ENCODE results near the genes LSM4 and REX1BD.

DNA sequence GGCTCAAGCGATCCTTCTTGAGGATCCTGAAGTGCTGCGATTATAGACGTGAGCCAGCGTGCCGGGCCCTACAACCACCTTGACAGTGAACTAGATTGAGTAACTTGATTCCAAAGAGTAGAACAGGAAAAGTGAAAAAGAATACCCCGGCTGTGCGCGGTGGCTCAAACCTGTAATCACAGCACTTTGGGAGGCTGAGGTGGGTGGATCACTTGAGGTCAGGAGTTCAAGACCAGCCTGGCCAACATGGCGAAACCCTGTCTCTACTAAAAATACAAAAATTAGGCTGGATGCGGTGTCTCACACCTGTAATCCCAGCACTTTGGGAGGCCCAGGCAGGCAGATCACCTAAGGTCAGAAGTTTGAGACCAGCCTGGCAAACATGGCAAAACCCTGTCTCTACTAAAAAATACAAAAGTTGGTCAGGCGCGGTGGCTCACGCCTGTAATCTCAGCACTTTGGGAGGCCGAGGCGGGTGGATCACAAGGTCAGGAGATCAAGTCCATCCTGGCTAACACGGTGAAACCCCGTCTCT, 5.6 kb downstream of the IFI30 start:
- PRO-cap = no peak

GRCh38 chr19:18182891-18183366, 9.3 kb downstream of the IFI30 start:
- PRO-cap = no peak

DNA sequence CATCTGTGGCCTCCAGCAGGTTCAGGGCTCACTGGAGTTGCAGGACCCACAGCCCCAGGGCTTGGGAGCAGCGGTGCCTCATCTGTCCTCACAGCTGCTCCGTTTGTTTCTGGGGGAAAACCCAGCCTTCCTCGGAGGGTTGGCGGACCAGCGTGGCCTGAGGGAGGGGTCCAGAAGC, 19.4 kb downstream of the IQCN start:
- PRO-cap = no peak

- PRO-cap = no peak
Observed at GRCh38 chr19:18269207-18269943, 4.9 kb downstream of the IQCN start.

DNA sequence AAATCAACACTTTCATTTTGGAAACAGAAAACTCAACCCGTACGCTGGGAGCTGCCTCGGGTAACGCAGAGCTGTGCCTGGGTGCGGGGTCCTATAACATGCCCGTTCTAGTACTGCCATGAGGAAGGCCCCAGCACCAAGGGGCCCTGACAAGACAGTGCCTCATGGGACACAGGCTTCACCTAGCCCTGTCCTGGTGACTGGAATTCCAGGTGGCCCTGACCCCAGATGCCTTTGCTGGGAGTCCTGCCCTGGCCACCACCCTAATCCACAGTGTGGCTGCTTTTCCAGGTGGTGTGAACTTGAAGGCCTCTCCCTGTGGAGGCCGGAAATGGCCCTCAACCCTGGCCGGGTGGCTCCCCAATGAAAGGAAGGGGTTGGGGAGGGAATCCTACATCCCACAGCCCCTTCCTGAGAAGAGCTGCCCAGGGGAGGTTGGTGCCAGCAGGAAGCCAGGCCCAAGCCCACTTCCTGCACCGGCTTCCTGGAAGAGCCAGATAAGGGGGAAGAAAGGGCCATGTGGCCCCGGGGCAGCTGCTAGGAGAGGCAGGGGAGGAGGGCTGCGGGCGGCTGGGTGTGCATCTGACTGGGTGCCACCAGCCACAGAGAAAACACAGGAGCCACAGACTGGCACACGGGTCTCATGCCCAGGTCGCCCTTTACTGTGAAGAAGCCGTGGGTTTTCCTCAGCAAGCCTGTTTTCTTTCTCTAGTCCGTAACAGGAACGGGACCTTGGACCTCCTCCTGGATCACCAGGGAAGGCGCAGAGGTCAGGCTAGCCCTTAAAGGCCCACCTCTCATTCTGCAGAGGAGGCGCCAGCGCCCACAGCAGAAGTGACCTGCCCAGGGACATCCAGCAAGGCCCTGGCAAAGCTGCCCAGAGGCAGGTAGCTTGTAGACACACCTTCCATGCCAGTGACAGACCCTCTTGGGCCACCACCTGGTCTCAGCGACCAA, 4.7 kb downstream of the LSM4 start:
- PRO-cap = no peak

DNA sequence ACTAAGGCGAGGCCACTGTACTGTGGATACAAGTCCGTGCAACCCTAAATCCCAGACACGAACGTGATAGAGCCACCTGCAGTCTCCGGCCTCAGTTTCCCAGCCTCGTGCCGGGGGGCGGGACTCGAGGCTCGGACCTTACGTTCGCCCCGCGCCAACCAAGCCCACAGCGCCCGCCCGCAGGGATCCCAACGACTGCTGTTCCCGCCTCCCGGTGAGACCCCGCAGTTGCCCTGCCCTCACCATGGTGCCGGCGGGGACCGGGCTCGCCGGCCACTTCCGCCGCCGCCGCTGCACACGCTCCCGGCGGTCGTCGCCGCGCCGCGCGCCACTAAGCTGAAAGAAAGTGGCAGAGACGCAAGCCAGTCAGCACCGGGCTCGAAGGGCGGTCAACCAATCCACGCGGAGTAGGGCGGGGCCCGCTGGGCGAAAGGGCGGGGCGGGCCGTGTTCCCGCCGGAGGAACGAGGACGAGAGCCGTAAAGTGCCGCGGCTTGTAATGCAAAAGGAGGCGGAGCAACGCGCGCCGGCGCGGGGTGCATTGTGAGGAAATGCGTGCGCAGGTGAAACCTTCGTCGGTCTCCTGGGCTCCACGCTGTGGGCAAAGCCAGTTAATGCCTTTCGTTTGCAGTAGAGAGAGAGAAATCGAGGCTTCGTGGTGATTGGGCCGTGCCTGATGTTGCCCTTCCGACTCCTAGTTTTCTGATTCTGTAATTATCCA, at the start of gene LSM4:
Gene LSM4, minus strand, starts transcription at position 302 of the 720 bp plus-strand sequence.
- PRO-cap = bidirectional peak, plus-strand start at position 540 of the sequence, minus-strand start at position 278 of the sequence

DNA sequence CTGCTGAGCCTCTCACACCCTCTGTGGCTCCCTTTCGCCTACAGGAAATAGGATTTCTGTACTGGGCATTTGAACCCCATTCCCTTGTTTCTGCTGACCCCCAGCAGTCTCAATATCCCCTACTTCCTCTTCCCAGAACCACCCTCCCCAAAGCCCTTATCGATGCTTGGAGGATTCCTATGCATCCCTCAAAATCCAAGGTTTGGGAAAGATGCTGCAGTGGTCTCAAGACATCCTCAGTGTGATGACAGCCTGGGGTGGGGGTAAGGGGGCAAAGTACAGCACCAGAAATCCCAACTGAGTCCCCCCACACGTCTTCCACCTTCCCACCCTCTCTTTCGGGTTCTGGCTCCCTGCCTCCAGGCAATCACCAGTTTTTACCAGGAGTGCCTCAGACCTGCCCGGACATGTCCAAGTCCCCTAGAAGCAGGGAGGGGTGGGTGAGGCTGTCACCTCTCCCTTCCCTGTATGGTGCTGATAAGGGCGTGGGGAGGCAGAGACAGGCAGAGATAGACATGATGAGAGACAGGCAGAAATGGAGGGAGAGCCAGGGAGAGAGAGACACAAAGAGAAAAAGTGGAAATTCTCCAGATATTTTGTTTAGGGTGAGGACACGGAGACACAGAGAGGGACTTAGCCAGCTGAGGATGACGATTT, 12.3 kb upstream of the GDF15 start:
- PRO-cap = no peak

- PRO-cap = bidirectional peak, plus-strand start at chr19:18417799, minus-strand start at chr19:18417646
Observed at GRCh38 chr19:18417272-18418464, 1.5 kb upstream of the SSBP4 start.

GRCh38 chr19:18437781-18438017, 234 bp downstream of the ISYNA1 start:
- PRO-cap = bidirectional peak, plus-strand start at chr19:18437934, minus-strand start at chr19:18437909

DNA sequence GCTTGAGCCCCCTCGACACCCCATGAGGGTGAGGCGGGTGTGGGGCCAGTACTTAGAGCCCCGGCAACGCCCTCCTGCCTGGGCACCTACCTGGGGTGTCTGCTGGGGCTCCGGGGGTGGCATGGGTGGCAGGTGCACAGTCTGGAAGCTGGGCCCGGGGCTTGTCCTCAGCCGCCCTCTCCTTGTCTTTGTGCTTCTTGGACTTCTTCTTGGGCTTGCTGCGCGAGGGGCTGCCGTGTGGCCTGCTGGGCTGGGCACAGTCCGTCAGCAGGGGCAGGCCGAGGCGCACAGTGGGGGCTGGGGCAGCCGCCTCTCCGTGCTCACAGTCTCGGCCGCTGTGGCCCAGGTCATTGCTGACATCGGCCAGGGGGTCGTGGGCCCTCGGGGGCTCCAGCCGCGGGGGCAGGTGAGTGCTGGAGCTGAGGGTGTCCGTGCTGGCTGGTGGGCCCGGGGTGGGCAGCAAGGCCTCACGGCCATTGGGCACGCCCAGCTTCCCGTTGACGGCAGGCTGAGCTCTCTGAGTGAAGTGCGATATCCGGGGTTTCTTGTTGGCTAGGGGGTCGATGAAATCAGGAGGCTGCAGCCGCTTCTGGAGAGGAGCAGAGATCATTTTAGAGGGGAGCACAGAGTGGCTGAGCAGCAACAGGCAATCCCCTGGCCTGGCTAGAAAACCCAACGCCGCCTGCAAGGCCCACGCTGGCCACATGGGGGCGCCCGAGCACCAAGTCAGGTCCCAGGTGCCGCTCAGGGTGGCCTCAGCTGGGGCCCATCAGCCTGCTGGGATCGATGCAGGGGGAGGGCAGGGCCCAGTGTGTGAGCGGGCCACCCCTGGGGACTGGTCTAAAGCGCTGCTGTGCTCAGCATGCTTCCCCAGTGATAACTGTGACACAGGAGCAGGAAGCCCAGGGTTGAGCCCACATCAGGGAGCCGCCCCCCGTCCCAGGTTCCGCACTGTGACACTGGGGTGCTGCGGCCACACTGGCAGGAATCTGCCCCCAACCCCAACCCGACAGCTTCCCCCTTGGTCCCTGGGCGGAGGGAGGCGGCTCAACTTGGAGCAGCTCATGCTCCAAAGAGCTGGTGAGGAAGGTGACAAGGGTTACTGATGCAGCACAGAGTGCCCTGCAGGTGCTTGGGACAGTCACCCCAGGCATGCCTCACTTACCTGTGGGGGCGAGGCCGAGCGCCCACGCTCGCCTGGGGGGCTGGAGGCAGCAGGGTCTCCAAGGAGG, 12.9 kb upstream of the ISYNA1 start:
- PRO-cap = no peak

- PRO-cap = no peak
Observed at GRCh38 chr19:18457980-18458355, 20.0 kb upstream of the ISYNA1 start.

DNA sequence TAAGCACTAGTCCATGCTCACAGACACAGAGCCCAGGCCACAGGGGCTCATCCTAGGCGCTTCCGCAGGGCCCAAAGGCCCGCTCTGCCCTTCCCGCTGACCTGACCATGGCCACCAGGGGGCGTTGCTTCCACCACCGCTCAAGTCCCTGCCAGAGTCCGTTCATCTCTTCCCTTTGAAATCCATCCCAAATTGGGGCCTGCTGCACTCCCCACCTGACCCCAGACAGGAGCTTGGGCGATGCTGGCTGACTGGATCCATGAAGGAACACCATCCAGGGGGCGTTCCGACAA, 31.7 kb upstream of the ISYNA1 start:
- PRO-cap = no peak

DNA sequence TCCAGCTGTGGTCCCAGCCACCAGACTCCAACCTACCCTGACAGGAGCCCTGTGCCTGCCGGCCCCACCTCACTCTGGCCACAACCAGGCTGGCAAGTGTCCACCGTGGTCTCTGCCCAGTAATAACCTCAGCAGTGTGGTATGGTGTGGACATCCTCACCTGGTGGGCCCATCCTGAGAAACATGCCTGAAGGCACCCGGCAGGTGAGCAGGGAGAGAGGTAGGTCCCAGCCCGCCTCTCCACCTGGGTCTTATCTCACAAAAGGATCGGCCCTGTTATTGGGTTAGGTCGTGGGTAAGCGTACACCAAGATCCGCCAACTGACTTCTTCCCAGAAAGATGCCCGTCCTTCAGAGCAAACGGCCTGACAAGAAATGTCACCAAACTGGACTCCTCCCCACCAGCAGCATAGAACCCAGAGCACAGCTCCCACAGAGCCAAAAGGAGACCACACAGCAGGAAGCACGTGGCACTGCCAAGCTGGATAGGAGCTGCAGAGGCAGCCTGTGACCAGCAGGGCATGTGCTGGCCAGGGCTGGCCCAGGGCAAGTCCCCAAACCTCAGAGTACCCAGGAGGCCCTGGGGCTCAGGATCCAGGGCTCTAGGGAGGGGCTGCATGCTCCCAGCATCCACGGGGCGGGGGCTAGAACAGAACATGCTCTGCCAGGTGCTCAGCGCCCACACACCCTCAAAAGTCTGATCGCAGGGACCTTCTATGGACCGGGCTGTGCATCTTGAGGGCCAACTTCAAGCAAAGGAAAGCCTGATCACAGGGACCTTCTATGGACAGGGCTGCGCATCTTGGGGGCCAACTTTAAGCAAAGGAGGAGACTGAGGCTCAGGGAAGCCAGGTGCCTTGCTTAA, 33.7 kb downstream of the ELL start:
- PRO-cap = no peak

DNA sequence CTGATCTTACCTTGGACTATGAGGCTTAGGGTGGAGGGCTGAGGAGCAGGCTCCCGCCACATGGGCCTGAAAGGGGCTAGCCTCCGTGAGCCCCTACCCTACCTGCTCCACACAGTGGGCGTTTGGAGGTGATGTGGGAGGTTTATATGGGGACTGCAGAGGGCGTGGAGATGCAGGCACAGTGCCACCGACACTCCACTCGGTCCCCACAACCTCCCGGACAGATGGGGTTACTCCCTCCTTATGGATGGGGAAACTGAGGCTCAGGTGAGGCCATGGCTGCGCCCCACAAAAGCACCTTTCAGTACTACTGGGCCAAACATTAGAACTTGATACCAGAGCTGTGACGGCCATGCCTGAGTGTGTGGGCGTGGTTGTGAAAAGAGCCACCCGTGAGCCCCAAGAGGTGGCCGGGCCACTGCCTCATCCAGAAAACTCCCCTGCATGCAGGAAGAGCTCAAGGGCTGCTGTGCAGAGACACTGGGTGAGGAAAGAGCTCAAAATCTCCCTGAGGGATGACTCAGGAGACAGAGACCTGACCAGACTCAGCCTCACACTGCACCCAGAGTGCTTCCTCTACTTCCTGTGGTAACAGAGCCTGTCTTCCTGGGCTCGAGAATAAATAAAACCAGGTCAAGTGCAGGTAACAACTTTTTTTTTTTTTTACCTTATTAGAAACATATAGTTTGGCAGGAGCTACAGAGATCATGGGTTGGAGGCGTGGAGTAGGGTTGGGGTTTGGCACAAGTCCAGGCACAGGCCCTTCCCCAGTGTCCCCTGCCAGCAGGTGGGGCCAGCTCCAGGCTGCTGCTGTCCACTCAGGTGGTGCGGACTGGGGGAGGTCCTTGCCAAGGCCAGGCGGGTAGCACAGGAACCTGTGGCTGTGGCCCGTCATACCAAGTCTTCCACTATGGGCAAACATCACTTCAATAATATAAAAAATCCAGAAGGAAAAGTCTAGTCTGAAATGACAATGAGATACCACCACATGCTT, 25.7 kb downstream of the ELL start:
- PRO-cap = no peak

DNA sequence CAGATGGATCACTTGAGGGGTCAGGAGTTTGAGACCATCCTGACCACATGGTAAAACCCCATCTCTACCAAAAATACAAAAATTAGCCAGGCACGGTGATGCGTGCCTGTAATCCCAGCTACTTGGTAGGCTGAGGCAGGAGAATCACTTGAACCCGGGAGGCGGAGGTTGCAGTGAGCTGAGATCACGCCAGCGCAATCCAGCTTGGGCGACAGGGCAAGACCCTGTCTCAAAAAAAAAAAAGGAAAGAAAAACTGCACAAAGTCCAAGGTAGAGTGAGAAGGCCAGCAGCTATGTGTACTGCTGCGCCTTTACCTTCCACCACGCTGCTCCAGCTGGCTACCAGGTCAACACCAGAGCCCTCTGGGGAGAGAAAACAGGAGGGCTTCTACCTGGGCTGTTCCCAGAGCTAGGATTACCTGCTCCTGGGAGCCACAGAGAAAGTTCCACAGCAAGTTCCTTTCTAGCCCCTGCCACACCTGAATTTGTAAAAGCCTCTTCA, 3.3 kb downstream of the ELL start:
- PRO-cap = no peak

GRCh38 chr19:18519769-18520476, 1.9 kb downstream of the ELL start:
- PRO-cap = bidirectional peak, plus-strand start at chr19:18520313, minus-strand start at chr19:18520153

DNA sequence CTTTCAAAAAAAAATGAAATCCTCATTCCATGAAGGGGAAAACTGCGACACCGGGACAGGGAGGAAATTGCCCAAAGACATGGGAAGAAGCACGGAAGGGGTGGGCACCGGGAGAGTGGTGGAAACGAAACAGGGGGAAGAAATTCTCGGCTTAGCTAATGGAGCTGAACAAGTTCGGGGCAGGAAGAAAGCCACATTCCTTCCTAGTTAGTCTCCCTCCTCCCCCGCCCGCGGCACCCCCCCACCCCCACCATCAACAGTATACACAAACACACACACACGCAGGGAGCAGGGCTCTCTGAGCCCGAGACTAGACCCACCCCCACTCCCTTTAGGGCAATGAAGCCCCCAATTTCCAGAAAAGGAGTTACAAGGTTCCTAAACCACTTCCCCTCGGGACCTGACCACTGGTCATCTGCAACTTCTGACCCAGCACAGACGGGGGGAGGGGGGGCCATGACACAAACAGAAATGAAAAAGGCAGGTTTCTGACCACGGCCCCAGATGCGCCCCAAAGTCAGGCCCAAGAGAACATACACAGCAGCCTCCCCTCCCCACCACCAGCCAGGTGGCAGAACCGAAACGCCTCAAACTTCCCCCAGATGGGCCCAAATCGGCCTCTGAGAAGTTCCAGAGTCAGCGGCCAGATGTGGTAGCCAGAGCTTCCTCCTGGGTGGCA, 1.3 kb downstream of the ELL start:
- PRO-cap = bidirectional peak, plus-strand start at position 291 of the sequence, minus-strand start at position 187 of the sequence

- PRO-cap = no peak
Observed at GRCh38 chr19:18568916-18569518, 2.6 kb upstream of the UBA52 start.

DNA sequence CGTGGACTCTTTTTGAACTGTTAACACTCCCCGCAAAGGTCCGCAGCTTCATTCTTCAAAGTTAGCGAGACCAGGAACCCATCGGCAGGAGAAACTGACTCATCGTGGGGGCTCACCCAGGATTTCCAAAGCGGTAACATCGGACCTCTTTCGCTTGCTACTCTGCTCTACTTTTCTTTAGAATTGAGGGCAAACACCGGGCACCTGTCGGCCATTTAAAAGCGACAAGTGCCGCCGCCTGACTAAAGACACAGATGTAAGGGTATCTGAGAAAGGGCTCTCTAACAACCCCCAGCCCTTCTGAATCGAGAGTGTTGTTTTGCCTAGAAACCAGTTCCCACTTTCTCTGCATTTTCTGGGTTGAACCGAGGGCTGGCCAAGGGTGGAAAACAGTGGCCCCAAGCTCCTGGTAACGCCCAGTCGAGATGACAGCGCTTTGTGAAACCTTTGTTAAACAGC, 5.8 kb downstream of the UBA52 start:
- PRO-cap = no peak

DNA sequence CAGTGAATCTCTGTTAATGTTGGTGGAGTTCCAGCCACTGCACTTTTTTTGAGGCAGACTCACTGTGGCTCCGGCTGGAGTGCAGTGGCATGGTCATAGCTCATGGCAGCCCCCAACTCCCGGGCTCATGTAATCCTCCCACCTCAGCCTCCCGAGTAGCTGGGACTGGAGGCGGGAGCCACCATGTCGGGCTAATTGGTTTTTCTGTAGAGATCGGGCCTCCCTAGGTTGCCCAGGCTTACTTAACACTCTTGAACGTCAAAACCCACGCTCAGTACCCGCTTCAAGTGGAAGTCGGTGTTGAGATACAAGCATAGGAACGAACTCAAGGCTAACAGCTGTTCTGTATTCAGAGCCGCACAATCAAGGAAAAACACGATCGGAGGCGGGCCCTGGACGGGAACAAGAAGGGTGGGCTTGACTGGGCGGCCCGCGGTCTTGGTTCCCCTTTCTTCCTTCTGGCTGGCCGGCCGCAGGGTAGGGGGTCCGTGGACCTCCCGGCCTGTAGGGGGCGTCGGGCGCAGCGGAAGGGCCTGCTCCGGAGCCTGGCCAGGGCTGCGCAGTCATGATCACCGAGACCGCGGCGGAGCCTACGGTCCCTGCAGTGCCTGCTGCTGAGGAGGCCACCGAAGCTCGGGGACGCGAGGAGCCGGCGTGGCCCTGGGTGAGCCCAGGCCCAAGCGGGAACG, at the start of gene REX1BD:
Gene REX1BD, plus strand, starts transcription at position 562 of the 689 bp plus-strand sequence.
- PRO-cap = bidirectional peak, plus-strand start at position 572 of the sequence, minus-strand start at position 479 of the sequence

All from sciatic nerve (tissue), 1 donor.